ENCODE measurements around a stretch of chr5.

DNA sequence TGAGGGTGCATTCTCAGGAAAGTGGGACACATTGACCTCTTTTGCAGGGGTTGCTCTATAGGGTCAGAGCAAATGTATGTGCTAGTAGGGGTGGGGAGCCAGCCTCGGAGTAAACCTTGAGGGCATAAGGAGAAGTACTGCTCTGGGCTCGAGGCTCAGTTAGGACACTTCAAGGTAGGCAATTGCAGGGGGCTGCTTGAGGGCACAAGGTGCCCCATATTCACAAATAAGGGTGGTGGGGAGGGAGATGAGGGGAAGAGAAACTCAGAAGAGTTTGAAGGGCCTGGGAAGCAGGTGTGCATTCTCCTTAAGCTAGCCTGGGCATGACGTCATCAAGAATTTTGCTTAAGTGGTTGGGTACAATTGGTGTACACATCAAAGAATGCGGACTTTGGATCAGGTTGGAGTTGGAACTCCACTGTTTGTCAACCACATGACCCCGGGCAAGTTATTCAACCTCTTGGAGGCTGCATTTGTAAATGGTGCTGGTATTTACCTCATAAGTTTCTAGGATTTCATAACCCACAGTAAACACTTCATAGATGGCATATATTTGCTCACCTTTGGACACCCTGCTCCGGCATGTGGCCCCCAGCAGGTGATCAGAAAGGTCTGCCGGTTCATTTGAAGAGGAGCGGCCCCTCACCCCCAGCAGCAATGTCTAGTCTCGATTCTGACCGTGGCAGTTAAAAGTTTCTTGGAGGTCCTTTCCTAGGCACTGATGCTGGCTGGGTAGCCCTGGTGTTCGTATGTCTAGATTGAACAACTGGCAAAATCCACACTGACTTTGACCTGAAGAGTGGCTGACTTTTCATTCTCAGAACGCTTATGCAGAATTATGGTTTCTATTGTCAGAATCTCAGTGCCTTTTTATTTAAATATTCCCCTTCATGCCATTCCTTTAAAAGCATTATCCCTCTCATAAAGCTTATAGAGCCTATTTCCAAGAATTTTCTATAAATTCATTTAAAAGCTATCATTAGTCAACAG is 60.7 kb downstream of the IL6ST start:
- PRO-cap = no peak

DNA sequence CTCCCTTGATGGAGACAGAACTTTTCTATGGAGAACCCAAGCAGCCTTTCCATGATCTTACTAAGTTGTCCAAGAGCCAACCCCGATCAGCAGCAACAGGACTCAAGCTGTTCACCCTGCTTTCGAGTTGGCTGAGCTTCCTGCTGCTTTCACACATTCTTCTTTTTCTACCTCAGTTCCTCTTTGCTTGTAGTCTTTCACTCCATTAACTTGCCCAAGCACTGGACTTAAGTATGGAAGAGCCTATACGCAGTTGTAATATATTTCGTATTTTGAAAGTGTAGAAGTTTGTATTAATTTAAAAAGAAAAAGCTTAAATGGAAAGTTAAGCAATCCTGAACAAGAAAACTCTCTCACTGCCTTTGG is 59.3 kb downstream of the IL6ST start:
- PRO-cap = no peak

DNA sequence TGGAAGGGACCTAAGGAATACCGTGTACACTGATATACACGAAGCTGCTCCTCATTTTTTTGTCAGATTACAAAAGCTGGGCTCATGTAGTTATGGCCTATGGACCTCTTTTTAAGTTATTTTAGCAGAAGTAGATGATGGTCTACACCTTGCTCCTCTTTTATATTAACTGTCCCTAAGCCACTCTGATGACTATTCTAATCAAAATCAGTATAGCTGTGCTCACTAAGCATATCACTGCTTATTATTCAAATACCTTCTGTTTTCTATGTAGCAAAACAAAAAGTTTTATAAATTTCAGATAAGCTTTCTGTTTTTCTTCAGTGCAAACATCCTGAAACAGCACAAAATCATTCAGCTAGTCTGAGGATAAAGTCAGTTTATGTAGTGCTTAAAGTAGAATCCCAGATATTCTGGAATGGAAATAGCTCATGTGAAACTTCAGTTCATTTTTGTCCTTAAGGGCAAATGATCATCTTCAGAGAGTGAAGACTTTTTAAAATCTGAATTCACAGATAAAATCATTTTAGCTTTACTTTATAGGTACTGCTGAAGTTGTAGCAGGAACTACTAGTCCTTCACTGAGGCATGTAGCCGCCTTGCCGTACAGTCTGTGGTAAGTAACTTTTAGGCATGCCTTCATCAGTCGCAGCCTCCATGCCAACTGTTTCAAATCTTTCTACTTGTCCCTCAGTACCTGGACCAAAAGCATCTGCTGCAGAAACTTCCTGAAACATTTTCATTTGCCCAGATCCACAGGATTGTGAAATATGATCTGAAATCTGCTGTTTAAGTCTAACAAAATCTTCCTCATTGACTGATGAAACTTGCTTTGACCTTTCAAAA is 54.0 kb downstream of the IL6ST start:
- PRO-cap = no peak

DNA sequence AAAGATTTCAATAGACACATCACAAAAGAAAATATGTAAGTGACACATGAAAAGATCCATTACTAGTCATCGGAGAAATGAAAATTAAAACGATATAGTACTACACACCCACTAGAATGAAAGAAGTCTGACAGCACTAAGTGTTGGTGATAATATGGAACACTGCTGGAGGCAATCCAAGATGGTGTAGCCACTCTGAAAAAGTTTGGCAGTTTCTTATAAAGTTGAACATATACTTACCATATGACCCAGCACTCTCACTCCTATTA is 48.7 kb downstream of the IL6ST start:
- PRO-cap = no peak

DNA sequence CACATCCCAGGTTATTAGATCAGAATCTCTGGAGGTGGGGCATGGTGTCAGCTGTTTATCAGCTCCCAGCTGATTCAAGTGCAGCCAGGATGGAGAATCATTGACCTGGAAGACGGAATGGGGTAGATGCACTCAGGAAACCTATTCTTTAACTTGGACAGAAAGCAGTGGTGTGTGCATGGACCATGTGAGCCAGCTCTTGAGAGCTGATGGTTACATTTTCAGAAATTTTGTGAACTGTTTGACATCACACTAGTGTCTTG is 108.2 kb upstream of the IL6ST start:
- PRO-cap = no peak

- PRO-cap = no peak
These were observed 94.7 kb upstream of the ANKRD55 start for GRCh38 chr5:56327834-56328227.

DNA sequence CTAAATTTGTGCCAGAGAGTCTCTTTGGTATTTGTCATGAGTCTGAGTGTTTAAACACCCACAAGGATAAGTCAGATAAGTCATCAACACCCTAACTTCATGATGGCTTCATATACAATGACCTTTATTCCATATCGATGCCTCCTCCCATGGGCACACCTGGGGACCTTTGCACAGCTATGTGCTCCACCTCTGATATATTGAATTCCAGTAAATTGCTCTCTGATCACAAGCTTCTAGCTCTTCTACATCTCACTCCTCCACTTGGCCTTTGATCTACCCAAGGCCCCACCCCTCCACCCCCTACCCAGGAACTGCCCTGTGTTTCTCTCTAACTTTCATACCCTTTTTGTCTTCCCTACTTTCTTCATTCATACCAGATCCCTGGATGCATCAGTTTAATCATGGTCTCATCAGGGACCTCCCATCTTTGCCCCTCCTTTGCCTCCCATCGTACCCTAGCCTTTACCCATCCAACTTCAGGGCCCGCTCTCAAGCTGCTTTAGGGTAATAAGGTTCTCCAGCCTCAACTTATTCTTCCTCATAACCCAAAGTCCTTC is 102.9 kb upstream of the MIER3 start:
- PRO-cap = no peak

GRCh38 chr5:57173123-57173805 is 595 bp upstream of the GPBP1 start:
- PRO-cap = bidirectional peak, plus-strand start at chr5:57173242, minus-strand start at chr5:57173315; bidirectional peak, plus-strand start at chr5:57174059, minus-strand start at chr5:57173553

GRCh38 chr5:57408623-57409154 is 73.9 kb downstream of the ACTBL2 start:
- PRO-cap = no peak

DNA sequence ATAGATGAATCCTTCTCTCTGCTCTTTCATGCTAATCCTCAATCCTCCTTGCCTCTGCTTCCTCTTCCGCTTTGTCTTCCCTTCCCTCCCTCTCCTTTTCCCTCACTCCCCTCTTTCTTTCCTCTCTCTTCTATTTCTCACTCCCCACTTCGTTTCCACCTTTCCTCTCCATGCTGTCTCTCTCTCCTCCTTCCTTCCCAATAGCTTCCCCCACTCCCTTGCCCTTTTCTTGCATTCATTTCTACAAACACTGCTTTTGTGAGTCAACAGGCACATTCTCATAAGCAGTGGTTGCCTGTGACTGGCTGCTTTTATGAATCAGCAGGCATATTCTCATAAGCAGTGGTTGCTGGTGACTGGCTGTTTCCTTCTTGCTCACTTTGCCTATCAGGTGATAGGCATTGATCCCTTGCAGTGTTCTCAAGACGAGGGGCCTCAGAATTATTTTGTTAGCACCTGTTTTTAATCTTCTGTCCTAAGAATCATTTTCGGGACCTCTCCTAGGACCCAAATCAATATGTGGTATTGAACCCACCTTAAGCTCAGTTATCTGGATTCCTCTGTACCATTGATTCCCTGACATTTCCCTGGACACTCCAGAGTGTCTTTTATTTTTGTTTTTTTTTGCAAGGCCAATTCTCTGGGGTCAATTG is 116.2 kb upstream of the ACTBL2 start:
- PRO-cap = no peak

GRCh38 chr5:57889399-57889941 is 406.9 kb upstream of the ACTBL2 start:
- PRO-cap = no peak

DNA sequence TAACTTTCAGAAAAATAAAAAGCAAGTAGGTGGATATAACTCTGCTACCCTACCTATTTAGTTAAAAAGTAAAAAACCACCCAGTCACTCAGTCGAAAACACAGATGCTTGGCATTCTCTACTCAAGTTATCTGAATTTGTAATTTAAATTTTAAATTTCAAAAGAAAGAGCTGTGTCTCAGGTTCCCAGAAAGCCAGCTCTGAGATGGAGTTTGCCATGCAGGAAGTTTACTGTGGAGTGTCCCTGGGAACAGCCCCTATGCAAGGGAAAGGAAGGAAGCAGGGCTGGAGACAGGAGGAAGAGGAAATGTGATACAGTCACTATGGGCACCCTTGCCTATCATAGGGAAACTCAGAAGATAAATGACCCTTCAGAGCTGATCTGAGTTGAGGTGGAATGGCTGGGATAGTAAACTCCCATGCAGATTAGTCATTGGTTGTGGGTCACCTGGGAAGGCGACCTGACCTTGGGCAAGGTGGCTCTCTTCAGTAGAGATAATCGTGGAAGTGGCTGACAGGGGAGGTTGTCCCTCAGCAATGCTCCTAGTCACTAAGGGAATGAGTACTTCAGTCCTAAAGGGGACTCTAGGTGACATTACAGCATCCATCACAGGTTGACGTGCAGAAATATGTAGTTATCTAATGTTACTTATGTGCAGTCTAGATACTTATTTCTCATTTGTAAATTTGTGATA is 408.9 kb upstream of the ACTBL2 start:
- PRO-cap = no peak

DNA sequence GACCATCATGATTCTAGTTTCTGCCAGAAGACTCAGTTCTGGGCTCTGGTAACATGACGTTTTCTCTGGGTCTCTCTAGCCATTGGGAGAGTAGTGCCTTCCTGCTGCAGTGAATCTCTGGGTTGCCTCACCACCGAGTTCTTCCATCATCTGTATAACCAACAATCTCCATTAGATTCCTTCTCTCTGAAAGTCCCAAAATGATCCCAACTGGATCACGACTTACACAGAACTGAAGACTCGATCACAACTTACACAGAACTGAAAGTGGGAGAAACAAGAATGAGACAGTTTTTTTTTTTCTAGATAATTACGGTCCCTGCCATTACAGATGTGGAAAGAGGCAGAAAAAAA is 9.2 kb downstream of the PLK2 start:
- PRO-cap = no peak

GRCh38 chr5:58759796-58760249 is 176.9 kb downstream of the RAB3C start:
- PRO-cap = no peak

DNA sequence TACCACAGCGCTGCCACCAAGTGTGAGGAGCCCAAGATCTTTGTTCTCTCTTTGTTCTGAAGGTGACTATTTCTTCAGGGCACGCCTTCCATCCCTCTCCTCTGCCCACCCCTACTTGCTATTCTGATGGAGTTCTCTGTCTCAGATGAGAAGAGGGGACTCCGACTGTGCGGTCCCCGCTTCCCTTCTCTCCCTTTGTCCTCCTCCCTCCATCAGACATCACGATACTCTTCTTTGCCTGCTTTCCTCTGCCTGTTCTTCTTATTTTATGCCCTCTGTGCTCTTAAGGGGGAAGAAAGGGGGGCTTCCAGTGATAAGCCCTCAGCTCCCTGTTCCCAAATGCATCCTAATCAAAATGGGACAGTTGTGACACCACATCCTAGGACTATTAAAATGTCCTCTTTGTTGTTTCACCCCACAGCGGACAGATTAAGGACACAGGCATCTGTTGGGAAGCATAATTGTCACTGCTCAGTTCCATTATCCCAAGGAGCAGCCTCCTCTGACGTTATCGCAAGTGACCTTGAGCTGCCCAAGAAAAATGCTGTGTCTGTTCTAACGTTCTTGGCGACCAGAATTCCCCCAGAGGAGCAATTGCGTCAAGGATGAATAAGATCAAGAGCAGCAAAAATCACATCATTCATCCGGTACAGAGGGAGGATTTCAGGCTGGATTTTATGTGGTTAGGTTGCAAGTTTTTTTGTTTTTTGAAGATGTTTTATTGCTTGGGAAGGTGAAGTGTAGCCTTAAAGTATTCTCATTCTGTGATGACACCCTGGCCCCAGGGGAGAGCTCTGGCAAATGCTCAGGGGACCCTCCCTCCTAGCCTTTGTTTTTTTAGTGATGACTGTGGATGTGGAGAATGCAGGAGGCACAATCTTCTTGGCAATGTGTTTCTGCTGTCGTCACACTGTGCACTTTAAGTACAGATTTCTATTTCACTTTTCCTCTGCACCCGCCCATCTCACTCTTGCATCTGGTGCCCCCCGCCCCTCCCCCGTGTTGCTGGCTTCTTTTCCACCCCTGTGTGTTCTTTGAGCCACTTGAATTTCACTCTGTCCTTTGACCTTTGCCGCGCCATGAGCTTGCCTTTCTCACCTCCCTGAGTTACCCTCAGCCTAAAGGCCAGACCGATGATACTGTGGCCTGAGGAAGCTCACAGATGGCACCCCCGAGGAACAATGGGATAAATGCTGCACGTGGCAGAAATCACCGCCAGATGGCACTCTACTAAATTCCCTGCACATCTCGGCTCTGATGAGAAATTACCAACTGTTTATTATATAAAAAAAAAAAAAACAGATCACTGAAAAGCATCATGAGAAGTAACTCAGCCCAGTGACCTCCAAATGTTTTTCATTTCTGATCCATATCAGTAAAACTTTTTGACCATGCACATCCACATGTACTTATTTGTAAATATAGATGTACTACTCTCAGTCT is 308.3 kb downstream of the RAB3C start:
- PRO-cap = bidirectional peak, plus-strand start at position 574 of the sequence, minus-strand start at position 340 of the sequence; bidirectional peak, plus-strand start at position 840 of the sequence, minus-strand start at position 796 of the sequence; unidirectional peak, minus-strand start at position 1,183 of the sequence

GRCh38 chr5:58969207-58969930 is 386.5 kb downstream of the RAB3C start:
- PRO-cap = no peak

GRCh38 chr5:59042293-59042552 is 459.3 kb downstream of the RAB3C start:
- PRO-cap = no peak

DNA sequence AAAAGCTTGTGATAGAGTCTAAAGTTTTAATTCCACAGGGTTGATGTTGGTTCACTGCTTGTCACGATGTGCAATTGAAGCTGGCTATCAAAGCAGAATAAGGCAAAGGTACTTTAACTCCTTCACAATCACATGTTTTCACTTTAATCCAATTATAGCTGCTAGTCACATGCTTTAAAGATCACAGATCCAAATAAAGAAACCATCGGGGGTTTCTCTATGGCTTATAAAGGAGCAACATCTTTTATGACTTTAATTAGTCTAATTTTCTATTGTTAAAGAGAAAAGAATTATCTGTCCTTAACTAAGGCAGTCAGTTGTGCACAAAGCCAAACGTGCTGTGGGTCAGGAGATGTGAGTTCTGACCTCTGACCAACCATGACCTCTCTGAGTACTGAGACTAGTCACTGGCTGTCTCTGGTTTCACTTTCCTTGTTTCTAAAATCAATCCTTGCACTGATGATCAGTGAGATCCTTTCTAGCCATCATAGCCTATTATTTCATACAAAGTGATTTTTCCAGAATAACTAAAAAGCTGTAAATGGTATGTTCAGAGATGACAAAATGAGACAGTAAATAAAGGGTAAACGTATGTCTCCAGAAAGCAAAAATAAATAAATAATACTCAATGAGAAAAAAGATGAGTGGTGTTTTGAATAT is 561.1 kb downstream of the RAB3C start:
- PRO-cap = no peak

DNA sequence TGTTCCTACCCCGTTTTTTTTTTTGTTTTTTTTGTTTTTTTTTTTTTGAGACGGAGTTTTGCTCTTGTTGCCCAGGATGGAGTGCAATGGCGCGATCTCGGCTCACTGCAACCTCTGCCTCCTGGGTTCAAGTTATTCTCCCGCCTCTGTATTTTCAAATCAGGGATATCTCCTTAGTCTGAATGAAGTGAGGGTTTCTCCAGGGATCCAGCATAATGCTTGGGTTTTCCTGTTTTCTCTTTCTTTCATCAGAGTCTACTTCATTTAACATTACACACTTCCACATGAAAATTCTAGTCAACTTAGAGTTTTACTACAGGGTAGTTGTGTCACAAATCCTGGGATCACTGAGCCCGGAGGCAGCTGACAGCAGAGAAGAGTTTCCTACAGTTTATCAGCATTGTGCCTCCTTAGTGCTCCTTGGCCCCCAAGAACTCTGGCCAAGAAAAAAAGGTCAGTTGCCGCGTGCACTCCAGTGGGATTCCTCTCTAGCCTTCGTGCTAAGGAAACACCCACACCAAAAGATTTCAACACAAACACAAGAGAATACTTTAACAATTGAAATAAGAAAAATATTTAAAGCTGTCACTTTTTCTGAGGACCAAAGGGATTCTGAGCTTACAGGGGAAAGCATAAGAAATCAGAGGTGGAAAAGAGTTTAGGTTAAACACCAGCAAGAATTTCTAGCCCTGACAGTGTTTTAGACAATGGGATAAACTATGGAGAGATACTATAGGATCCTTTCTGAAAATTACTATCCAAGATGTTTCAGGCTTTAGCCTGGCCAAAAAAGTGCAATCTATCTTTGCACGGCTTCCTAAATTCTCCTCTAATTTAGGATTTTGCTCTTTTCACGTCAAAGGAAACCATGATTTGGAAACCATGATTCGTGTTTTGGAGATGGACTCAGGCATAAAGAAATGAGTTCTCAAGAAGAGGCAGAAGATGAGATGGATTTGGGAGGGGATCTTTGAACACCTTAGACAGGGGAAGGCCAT is 606.6 kb downstream of the RAB3C start:
- PRO-cap = no peak

GRCh38 chr5:59193802-59194104 is 610.9 kb downstream of the RAB3C start:
- PRO-cap = no peak

Measured in neural crest cell (in vitro differentiated cells).